Peritoneum (tissue), 1 donor: ENCODE data around the genes STIMATE, DCP1A, CHDH and CACNA2D3.

- PRO-cap = no peak
These were observed 10.3 kb upstream of the MUSTN1 start for GRCh38 chr3:52845157-52845454.

GRCh38 chr3:52896970-52898038 is at the start of gene STIMATE:
TSS of gene STIMATE (minus strand) at chr3:52897548.
- PRO-cap = no peak

DNA sequence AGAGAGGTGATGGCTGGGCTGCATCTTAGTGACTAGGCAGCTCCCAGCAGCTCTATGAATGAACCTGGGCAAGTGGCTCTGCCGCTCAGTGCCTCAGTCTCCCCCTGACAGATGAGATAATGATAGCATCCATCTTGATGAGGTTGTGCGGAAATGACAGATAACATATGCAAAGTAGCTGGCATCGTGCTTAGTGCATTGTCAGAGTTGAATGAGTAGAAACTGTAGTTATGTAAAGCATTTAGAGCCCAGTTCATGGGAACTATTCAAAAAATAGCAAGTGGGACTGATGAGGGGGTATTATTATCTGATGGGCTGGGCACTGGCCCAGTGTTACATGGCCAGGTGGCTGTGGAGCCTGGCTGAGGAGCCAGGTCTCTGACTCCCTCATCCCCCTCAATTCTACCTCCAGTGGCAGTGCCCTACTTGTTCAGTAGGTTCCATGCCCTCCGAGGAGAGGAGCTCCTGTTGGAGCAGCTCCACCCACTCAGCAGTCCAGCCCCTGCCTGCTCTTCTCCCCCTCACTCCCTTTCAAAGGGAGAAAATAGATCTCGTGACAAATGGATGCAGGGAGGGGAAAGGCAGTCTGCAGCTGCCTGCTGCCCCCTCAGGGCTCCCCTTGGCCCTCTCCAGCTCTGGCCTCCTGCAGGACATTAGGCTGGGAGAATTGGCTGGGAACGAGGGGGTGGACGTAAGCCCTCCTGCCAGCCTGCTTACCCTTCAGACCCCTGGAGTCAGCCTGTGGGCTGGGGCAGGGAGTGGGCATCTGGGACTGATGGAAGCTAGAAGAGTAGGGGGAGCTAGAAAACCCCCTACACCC is 6.7 kb downstream of the PRKCD start:
- PRO-cap = no peak

DNA sequence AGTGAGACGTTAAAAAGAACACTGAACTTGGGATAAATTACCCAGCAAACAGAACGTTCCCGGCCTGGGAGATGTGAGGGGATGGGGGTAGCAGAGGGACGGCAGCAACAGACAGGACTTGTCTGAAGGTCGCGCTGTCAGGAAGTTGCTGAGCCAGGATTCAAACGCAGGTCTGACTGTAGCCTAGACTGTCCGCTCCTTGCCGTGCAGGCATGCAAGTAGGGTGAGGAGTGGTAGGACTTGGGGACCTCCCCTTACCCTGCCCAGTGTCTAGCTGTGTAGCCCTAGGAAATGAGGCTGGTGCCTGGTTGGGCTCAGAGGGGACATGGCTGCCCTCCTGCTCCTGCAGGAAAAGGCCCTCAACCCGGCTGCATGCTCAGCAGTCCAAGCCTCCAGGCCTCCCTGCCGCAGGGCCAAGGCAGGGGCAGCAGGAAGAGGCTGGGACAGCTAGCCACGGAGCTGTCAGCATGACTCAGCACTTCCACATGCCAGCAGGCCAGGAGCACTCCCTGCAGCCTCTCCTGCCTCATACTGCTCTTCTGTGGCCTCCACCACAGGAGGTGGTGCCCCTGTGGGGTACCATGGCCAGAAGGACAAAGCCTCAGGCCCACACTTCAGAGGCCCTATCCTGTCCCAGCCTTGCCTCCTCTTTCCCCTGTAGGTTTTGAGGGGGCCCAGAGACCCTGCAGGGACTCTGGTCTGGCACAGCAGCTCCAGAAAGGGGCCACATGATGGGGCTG is 19.8 kb downstream of the TKT start:
- PRO-cap = no peak

GRCh38 chr3:53252350-53253114 is 3.3 kb downstream of the TKT start:
- PRO-cap = no peak

GRCh38 chr3:53308049-53308603 is 39.2 kb downstream of the DCP1A start:
- PRO-cap = no peak

- PRO-cap = no peak
These were observed 11.6 kb downstream of the DCP1A start for GRCh38 chr3:53335781-53336171.

DNA sequence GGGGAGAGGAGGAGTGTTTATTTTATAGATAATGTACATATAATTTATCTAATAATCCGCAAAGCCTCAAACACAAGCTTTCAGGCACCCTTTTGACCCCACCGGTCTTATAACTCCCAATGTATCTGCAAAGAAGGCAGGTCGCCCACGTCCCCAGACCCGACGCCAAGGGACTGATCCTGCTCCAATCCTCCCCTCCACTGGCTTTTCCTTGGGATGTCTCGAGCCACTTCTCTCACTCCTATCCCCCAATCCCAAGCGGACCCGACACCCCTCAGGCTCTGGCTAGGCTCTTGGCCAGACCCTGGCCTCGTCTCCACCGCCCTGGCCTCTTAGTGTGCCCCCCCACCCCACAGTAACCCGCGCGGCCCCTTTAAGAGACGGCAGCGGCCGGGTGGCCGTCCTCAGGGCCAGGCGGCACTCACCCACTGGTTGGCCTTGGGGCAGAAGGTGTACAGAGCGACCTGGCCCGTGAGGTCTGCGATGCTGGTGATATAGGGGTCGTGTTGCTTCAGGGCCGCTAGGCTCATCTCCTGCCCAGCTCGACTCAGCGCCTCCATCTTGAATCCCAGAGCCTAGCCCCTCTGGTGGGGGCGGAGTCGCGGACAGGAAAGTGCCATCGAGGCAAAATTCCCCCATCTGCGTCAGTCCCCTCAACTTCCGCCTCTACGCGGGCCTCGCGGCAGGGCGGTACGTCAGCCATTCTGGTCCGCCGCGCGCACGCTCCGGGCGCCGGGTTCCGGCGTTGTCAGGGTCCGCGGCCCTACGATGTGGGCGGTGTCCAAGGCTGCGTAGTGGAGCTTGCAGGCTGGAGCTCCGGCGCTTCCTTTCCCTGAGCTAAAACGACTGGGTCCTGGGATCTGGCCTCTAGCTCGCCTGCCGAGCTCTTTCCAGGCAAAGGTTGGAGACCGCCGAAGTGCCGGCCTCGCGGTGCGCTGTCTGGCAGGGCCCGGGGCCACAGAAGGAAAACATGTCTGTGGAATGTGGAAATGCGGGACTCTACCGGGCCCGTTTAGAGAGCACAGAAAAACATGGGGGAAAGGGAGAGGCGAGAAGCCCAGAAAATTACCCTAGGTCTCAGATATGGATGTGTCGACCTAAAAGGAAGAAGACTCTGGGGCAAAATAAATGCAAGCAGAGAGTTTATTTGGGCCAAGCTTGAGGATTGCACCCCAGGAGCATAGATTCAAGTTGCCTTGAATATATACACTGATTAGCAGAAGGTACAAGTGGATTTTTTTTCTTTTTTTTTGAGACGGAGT is at the start of gene DCP1A:
Gene DCP1A, minus strand, starts transcription at position 586 of the 1,262 bp plus-strand sequence.
- PRO-cap = bidirectional peak, plus-strand start at position 840 of the sequence, minus-strand start at position 549 of the sequence

- PRO-cap = no peak
These were observed 12.2 kb downstream of the CACNA1D start for GRCh38 chr3:53506338-53507281.

DNA sequence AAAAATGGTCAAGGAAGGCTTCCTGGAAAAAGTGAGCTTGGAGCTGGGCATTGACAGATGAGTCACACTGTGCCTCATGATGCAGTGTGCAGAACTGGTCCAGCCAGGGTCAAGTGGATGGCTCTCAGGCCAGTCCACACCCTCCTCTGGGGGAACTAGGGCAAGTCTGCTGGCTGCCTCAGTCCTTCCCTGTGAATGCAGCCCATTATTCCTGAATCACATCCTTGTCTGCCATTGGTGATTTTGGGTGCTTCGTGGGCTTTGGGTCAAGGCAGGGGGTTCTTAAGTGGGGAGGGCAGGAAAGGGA is 76.4 kb downstream of the CACNA1D start:
- PRO-cap = no peak

GRCh38 chr3:53753388-53754014 is 92.7 kb downstream of the CHDH start:
- PRO-cap = no peak

GRCh38 chr3:53844170-53845345 is 1.7 kb downstream of the CHDH start:
- PRO-cap = no peak

- PRO-cap = no peak
These were observed at the start of gene CHDH for GRCh38 chr3:53845858-53846663. TSS of gene CHDH (minus strand) at chr3:53846419.

- PRO-cap = no peak
These were observed 2.6 kb upstream of the ACTR8 start for GRCh38 chr3:53884551-53884907.

- PRO-cap = no peak
These were observed 35.7 kb upstream of the SELENOK start for GRCh38 chr3:53927151-53927991.

GRCh38 chr3:54121643-54122524 is 468 bp upstream of the CACNA2D3 start:
- PRO-cap = no peak

GRCh38 chr3:54122525-54122899 is at the start of gene CACNA2D3:
TSS of gene CACNA2D3 (plus strand) at chr3:54122552.
- PRO-cap = no peak

GRCh38 chr3:54853864-54854187 is 74.0 kb downstream of the LRTM1 start:
- PRO-cap = no peak

DNA sequence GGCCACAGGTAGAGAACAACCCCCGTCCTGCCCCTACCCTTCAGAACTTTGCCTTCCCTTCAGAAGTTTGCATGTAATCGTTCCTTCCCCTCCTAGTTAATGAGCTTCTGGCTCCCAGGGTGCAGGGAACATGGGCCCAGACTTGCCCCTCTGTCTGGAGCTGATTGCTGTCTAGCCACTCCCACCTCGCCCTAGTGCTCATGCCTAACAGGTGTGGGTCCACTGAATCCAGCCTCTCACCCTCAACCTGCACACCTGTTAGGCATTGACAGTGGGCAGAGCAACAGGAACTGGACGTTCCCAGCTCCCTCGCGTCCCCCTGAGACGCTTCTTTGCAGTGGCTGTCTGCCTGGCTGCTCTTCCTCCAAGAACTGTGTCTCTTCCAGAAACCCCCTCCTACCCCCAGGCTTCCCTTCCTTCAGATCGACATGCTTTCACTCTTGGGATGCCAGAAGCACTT is 40.2 kb downstream of the WNT5A start:
- PRO-cap = no peak

DNA sequence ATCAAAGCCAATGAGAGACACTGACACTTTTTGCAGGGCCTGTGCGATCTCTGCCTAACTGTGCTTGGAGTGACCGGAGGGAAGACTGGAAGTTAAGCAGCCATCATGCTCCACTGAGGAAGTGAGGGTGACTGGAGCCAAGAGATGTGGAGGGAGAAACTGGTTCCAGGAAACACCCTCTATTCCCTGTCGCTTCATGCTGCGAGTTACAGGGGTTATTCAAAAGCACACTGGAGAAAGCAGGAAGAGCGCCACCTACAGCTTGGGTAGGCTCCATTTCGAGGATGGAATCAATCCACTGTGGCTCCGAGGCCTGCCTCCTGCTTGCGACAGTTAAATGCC is 122.2 kb upstream of the WNT5A start:
- PRO-cap = no peak